ENCODE measurements around a stretch of chr1.

DNA sequence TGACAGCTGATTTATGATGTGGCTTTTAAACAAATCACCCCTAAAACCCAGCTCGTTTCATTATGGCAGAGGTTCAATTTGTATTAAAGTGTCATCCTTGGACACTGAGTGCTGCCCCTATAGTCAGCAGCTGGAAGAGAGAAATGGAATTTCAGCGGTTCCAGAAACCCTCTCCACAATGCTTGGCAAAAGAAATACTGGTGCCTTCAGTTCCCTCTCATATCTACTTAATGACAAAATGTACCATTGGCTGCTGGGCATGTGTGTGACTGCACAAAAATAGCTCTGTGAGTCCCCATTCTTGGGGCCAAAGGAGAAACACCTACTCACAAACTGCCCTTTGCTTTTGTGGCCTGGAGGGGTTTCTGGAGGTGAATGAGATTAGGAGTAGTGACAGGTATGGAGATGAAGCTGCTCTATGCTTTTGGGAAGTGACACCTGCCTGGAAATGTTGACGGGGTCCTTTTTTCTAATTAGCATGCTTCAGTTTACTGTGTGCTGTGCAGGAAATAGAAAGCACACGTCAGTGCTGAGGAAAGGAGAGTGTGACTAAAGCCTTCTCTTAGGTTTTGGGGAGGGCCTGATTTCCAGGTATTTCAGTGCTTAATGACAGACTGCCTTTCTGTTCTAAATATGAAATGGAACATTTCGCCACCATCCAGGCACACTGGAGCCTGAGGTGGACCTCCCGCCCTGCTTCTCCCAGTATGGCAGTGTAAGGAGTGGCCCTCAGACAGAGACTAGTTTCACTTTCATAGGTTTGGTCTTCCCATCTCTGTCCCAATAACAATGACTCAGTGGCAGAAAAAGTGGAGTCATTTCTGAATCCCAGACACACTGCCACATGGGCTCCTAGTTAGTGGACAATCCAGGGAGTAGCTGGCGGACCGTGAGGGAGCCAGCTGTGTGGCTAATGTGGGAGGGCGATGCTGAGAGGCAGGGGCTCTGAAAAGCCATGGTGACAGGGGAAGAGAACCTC lies 95.3 kb upstream of the TSPAN2 start:
- RRBS = no CpG with 5 or more reads among the region's 9 CpGs

DNA sequence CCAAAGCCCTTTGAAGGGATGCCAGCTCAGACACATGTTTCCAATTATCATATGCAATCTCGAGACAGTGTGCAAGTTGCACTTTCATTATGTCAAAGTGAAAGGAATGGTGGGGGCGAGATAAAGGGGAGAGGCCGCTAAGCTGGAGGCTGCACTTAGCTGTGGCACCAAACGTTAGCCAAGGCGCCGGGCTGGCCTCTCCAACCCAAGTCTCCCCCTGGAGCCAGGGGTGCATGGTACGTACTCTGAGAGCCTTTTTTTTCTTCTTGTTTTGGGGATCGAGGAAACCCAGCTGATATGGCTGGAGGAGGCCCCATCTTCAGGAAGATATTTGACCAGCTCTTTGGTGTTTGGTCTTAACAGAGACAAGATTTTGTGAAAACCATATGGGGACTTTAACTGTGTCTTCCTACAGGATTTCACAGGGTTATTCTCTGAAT lies 57.9 kb downstream of the NGF start:
- RRBS = no CpG with 5 or more reads among the region's 8 CpGs

GRCh38 chr1:115283931-115284652 lies 54.0 kb downstream of the NGF start:
- RRBS = no CpG with 5 or more reads among the region's 14 CpGs

GRCh38 chr1:115977444-115978196 lies 1.3 kb downstream of the SLC22A15 start:
- RRBS = no CpG with 5 or more reads among the region's 10 CpGs

DNA sequence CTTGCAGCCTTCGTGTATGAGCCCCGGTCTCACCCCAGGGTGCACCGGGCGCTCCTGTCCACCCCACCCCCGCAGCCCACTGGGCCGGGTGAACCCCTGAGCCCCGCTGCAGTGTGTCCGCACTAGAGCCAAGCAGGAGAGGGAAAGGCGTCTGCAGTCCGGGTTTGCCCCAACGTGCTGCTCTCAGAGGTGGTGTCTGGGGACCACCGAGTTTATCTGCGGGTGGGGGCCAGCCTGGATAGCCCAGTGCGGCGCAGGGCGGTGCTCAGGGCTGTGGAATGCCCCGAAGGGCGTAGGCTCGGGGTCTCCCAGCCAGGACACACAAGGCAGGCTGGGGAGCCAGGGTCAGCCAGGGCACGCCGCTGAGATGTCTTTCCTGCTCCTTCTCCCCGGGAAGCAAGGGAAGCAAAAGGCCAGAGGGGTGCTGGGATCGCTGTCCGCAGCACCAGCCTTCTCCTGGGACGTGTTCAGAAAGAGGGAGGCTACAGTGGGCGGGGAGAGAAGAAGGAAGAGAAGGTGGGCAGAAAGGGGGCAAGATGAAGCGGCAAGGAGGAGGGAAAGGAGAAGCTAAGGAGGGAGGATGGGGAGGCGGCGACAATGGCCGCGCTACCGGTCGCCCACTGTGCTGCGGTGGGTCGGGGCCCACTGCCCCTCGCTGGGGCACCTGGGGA lies 56.6 kb downstream of the MAB21L3 start:
- RRBS = 76% methylated on average over 8 of the region's 36 CpGs

DNA sequence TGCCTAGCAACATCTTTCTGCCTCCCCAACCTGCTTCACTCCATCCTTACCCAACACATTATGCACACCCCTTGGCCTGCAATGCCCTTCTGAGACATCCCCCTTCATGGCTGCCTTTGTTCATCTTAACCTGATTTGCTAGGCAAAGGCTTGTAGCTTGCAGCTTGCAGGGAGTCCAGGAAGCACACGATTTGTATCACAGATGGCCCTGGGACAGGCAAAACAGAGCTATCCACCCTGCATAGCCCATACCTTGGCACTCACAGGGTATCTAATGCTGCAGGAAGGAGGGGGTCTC lies 27.1 kb upstream of the ATP1A1 start:
- RRBS = no CpG with 5 or more reads among the region's 1 CpG

DNA sequence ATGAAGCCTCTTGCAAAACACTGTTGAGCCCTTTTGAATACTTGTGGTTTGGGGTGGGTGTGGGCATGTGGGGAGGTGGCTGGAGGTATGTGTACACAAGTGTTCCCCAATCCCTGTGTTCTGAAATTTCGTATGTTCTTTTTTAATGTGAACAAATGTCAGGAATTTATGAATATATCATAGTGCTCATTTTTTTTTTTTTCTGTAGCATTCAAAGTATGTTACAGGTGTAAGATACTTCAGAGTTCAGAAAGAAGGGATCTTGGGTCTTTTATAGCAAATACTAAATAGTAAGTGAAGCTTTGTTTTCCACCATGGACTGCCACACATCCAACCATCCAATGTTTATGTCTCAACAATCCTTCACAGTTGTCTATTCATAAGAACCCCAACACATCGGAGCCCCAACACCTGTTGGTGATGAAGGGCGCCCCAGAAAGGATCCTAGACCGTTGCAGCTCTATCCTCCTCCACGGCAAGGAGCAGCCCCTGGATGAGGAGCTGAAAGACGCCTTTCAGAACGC lies 20.2 kb downstream of the ATP1A1 start:
- RRBS = no CpG with 5 or more reads among the region's 7 CpGs

- RRBS = no CpG with 5 or more reads among the region's 14 CpGs
Observed at GRCh38 chr1:116433165-116434137, 60.4 kb downstream of the ATP1A1 start.

DNA sequence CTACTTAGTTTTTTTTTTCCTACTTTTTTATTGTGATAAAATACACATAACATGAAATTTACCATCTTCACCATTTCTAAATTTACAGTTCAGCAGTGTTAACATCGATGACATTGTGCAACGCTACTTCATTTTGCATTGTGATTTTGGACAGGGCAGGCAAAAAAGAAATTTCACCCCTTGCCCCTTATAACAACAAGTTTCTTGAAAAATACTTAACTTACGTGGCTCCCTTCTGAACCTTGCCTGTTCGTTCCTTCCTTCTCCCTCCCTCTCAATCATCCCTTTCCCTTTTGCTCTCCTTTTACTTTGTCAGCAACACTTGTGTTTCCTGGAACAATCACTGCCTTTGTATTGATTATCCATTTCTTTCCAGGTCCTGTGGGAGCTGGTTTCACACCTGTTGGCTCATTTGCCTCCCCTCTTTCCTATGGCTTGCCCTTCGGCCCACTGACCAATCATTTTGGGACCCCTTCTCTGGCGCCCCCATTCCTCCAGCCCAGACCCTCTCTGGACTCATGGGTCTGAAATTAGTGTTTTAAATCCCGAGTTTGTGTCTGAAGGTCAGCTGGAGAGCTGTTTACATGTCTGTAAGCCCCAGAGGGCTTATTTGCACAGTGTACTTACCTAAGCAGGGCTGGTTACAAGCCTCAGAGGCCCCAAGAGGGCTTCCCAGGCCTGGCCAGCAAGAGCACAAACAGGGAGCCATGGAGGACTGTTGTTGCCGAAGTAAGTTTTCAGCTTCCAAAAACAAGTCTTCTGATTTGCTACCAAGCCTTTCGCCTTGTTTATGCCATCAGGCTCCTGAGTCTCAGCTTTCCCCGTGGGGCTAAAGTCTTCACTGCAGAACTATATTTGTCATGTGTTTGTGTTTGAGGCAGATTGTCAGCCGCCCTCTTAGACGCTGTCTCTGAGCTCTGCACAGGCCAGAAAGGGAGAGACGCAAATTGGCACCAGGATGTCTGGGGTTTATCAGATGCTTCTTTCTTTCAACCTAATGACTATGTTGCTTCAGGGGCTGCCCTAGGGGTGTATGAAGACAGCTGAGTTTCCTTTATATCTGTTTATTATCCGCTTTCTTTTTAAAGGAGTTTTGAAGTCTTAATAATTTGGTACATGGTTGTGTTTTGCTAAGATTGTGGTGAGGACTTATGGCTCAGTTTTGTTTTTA lies 92.9 kb downstream of the ATP1A1 start:
- RRBS = no CpG with 5 or more reads among the region's 14 CpGs

DNA sequence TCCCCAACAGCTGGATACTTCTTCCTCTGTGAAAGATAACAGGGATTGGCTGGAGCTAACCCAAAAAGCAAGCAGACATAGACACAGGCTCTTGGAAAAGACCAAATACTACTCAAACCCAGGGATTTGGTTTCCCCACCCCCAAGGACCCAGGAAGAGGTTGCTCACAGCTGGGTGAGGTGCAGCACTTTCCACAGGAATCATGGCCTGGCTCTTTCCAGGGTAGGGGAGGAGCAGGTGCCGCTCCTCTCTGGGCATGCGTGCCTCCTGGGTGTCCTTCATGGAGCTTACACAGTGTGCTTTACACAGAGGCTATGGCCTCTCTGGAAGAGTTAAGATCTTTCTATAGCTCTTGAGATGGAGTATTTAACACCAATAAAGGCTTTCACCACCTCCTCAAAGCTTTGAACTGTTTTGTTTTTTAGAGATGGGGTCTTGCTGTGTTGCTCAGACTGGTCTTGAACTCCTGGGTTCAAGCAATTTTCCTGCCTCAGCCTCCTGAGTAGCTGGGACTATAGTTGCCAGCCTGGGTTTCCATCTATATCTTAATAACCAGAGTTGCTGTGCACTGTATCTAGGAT lies 88.3 kb downstream of the CD58 start:
- RRBS = no CpG with 5 or more reads among the region's 2 CpGs

DNA sequence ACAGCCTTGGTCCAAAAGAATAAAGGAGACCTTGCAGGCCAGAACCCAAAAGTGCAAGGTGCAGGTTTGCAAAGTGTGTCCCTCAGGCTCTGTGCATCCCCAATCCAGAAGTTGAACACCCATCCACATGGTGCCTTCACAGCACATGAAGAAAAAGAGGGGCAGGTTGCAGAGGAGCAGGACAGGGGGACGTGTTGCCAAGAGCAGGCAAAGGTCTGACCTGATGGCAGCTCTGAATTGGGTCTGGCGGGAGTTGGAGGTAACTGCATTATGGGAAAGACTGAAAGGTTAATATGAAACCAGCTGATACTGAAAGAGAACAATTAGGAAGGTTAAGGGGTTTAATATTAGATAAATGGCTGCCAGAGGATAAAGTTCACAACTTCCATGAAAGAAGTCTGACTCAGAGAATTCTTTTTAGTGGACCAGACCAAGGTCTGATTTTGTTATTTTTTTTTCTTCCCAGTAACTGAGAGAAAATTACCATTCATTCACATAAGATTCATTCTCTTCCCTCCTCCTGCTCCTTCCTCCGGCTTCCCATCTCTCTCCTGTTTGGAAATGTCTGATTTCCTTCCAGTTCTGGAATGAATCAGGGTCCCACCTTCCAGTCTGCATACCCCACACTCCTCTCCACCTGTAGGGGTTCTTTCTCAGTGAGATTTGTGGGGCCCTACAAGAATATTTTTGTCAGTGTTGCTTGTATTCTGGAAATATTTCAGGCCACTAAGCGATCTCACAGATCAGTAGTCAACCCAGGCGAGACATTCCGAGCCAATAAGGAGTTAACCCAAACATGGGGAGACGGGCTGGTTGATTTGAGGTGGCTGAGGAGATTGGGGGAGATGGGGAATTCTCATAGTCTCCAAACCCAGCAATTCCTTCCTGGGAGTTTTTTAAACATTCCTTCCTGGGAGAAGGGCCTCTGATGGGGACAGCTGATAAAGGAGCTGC lies 75.9 kb downstream of the CD58 start:
- RRBS = no CpG with 5 or more reads among the region's 7 CpGs

DNA sequence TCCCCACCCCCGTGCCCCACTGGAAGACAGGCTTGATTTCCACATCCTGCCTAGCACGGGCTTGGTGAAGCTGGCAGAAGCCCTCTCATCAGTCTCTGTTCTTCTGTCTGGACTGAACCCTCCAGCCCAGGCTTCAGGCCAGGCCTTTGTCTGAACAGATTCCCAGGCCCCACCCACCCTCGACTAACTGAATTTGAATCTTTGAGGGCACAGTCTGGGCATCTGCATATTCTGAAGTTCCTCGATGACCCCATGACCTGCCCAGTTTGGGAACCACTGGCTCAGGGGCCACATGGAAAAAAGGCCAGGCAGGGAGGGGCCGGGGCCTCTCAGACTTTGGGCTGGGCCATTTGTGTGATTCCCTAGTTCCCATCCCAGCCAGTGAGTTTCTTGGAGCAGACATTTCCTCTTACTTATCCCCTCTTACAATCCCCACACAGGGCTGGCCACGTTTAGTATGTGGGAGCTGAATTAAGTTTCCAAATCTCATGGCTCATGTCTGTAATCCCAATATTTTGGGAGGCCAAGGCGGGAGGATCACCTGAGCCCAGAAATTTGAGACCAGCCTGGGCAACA lies 75.1 kb downstream of the CD58 start:
- RRBS = no CpG with 5 or more reads among the region's 7 CpGs

GRCh38 chr1:116537073-116537642 lies 33.7 kb downstream of the CD58 start:
- RRBS = no CpG with 5 or more reads among the region's 2 CpGs

DNA sequence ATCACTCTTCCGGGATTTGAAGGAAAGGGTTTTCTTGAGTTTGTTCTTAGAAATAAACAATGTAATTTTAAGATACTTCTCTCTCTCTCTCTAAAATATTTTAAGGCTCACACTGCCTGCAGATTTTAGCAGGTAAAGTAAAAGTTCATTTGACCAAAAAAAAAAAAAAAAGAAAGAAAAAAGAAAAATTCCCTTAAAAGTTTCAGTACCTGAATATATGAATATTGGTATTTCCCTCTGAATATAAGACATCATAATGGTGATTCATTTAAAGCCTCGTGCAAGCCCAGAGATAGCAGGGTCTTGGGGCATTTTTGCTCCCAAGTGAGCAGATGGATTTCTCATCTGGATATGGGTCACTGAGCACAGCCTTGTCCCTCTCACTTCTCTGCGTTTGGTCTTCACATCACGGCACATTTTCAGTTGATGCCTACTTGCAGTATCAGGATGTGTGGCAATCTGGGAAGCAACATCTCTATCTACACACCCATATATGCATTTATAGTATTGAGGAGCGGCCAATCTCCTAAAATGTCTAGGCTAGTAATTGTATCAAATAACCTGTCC lies 12.7 kb downstream of the CD58 start:
- RRBS = no CpG with 5 or more reads among the region's 5 CpGs

- RRBS = no CpG with 5 or more reads among the region's 7 CpGs
Observed at GRCh38 chr1:116712433-116712918, 41.8 kb upstream of the CD2 start.

DNA sequence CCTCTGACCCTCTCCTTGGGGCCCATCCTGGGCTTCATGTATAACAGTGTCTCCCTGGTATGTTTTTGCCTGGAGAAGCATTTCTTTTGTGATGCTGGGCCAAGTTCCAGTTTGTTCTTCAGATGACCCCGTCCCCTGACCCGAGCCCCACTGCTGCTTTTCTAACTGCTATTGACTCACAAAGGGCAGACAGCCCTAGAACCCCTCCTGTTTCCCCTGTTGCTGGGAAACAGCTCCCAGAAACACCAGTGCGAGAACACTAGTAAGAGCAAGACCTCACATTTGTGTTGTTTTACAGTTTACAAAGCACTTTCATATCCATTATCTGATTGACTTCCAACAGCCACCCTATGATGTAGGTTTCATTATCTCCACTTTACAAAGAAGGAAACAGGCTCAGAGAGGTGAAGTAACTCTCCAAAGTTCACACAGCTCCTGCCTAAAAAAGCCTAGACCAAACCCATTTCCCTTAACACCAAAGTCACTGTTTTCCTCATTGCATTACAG lies 9.1 kb downstream of the CD2 start:
- RRBS = no CpG with 5 or more reads among the region's 3 CpGs

- RRBS = no CpG with 5 or more reads among the region's 6 CpGs
Observed at GRCh38 chr1:116764374-116765002, 10.3 kb downstream of the CD2 start.

DNA sequence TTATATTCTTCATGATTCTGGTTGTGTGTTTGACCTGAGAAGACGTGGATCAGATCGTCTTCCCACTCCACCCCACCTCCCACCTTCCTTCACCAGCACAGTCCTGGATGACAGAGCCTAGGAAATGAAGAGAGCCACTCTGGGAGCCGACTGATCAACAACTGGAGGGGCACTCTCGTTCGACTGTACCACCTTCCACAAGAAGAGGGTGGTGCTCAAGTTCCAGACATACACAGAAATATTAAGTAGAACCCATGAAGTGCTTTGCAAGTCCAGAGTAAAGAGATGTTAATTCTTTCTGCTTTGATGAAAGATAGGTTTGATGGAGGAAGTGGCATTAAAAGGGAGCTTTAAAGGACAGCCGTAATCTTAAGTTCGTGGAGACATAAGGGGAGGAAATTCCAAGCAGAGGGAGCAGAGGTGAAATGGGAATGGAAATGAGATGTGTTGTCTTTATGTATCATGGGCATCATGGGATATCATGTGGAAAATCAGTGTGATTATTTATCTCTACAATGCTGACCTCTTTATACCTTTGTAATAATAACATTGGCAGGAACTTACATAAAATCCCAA lies 46.5 kb downstream of the CD2 start:
- RRBS = no CpG with 5 or more reads among the region's 7 CpGs

DNA sequence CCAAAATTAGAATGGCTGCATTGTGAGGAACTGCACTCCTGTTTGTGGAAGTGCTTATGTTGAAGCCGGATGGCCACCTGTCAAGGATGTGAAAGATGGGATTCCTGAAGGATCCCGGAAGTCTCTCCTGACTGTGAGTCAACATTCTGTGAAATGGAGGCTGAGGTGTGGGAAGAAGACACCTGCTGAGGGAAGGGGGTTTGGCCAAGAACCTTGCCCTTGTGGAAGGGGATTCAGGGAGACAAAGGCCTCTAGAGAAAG lies 70.4 kb downstream of the CD2 start:
- RRBS = 89% methylated on average over 1 of the region's 2 CpGs

GRCh38 chr1:116824927-116825157 lies 70.6 kb downstream of the CD2 start:
- RRBS = no CpG with 5 or more reads among the region's 2 CpGs

Data from GM19239 (cell line).